Left lobe of liver (tissue), 1 donor: Measurements from ENCODE around the genes CAPN3, HAUS2, EPB42 and ADAL.

DNA sequence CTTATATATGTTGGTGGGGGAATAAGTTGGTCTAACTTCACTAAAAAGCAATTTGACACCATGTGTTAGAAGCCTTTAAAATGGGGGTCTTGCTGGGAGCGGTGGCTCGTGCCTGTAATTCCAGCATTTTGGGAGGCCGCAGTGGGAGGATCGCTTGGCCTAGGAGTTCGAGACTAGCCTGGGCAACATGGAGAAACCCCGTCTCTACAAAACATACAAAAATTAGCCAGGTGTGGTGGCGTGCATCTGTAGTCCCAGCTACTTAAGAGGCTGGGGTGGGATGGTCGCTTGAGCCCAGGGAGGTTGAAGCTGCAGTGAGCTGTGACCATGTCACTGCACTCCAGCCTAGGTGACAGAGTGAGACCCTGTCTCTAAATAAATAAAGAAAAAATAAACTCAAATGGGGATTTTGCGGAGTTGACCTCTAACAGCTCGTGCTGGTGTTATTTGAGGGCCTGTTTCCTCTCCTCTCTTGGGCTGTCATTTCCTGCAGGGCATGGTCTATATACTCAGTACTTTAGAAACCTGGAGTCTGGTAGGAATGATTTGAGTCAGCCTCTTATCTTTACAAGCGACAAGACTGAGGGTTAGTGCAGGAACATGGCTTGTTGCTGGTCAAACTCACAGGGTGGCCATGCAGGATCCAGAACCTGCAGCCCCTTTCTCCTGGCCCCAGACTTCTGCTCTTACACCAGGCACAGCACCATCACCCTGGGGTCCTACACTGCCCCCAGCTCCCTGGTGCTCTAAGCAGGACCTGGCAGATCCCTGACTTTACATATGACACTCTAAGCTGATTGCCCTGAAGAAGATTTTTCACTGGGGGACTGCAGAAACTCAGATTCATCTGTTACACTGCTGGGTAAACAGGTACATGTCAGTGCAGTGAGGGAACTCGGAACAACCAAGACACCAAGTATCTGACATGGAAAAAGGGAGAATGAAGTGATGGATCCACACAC, 15.1 kb downstream of the EHD4 start:
- PRO-cap: no peak

- PRO-cap: no peak
Observed at GRCh38 chr15:41969543-41970704, 2.4 kb downstream of the EHD4 start.

DNA sequence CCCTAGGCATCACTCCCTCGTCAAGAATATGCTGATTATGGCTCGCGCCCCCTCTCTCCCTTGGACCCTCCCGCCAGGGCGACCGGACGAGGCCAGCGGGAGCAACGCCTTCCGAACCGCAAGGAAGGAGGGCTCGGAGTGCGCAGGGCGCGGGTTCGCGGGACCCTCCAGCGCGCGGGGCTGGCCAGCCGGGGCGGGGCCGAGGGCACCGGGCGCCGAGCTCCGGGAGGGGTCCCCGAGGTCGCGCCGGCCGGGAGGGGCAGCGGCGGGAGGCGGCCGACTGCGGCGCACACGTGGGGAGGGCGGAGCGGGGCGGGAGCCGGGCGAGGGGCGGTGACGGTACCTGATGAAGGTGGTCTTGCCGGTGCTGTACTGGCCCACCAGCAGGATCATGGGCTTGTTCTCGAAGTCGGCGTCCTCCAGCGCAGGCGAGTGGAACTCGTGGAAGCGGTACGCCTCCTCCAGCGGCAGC, 405 bp downstream of the EHD4 start:
- PRO-cap: no peak

GRCh38 chr15:41974715-41975141, 2.4 kb upstream of the EHD4 start:
- PRO-cap: no peak

GRCh38 chr15:42045250-42045553, 24.4 kb upstream of the PLA2G4E start:
- PRO-cap: no peak

DNA sequence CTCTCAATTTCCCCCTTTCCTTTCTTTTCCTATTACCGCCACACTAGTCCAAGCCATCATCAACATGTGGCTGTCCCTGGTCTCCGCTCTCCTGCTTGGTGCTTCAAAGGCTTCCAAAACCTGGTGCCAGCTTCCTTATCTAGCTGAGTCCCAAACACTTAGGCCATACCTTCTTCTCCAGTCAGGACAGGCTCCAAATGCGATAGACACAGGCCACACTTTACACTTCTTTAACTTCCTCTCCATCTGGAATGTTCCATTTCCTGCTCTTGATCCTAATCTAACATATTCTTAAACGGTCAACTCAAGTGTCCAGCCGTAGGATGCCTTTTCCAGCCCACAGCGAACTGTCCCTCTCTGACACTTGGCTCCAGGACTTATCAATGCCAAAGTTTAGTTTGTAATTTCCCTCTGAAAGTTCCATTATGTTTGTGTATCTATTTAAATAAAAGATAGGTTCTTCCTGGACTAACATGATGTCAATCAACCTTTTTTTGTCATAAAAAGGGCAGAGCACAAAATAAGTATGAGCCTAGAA, 19.2 kb upstream of the PLA2G4F start:
- PRO-cap: no peak

DNA sequence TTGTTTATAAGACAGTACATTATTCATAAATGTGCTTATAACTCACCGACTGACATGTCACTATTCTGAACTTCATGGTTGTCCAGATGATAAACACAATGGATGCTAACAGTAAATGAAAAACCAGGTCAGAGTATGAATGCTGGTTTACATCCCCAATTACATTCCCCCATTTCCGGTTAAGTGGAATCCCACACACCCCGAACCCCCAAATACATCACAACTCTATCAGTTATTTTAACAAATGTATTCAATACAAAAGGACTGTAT, 19.5 kb upstream of the VPS39 start:
- PRO-cap: no peak

- PRO-cap: no peak
Observed at GRCh38 chr15:42287647-42287951, 14.4 kb upstream of the TMEM87A start.

GRCh38 chr15:42359209-42359671, at the start of gene CAPN3:
Gene CAPN3 (plus strand): TSS chr15:42359501.
- PRO-cap: no peak

DNA sequence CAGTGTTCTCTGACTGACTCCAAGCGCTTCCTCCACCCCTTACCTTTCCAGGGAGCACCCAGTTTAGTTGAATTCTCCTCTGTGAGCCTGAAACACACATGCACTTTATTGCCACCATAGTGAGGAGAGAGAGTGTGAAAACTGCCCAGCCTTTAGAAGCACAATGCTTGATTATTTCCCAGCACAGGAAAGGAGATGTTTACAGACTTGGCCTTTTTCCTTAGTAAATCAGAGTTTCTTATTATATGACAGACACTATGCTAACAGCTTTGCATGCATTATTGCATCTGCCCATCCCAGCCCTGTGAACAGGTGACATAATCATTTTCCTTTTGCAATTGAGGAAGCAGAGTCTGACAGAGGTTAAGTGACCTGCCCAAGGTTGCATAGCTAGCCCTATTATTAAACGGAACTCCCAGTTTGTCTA, 36.5 kb downstream of the CAPN3 start:
- PRO-cap: no peak

DNA sequence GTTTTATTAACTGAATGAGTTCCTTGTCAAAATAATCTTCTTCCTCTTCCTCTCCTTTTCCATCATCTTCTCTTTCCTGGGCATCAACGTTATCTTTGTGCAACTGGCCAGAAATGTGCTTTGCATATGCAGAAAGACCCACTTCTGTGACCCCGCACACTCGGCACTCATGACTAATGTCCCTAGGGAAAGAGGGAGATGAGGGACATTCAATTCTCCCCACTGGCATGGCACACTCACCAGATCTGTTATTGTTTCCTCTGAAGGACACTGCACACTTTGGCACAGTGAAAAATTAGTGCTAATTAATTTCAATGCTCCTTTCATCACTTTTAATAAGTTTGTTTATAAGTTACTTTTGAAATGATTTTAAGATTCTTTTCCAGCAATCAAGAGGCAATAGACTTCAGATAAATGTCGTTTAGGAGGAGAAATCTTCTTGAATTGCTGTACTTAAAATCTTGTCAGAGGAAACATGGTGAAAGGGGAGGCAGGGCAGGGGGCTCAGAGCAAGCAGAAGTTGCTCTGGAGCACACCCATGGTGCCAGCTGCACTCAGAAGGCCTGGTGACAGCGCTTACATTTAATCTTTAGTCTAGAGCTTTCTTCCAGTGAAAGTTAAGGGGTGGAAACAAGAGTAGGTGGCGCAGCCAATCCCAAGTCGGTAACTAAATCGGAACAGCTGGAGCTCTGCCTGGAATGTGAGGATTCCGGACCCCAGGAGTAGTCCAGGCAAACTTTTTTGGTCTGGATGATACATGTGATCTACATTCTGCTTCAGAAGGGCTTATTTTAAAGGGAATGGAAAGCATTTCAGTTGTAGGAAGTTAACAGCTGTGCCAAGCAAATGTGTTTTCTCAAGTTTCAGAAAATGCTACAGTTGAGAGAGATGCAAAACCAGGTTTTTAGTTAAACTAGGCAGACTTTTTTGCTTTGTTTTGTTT, 33.7 kb downstream of the ZNF106 start:
- PRO-cap: bidirectional peak, plus-strand start at position 695 of the sequence, minus-strand start at position 556 of the sequence

DNA sequence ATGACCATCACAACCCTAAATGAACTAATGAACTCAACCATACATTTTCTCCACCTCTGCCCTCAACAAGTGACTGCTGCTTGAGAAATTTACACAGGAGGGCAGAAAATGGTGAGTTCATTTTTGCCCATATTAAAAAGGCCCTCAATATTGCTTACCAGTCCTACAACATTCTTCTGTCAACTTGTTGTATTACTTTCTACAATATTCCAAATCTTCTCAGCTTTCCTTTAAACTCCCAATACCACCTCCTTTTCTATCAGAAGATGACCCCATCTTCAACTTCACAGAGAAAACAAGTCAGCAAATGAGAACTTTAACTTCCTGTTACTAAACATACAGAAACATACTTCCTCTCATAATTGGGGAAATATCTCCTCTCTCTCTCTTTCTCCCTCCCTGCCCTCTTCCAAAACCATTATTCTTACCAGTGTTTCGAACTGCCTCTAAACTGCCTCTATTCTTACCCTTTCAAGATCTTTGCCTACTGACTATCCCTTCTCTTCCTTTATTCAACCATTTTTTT, 1.8 kb upstream of the SNAP23 start:
- PRO-cap: no peak

- PRO-cap: no peak
Observed at GRCh38 chr15:42510899-42511473, 15.6 kb downstream of the SNAP23 start.

DNA sequence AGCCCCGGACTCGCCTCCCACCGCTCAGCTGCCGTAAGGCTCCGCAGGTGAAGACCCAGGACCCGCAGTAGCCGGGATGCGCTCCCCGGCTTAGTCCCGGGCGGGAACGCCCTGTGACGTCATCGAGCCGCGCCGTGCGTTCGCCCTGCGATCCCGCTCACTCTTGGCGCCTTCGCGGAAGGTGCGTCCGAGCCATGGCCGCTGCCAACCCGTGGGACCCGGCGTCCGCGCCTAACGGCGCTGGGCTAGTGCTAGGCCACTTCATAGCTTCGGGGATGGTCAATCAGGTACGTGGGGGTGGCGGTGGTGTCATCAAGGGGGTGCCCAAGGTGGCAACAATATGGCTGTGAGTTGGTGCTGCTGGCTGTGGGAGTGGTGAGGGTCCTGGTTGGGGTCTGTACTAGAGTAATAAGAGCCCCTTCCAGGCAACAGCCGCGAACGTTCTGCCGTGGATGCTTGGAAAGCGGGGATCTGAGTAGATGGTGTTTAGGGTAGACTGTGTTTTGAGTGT, at the start of gene HAUS2:
Gene HAUS2, plus strand, starts transcription at position 160 of the 511 bp plus-strand sequence.
- PRO-cap: bidirectional peak, plus-strand start at position 160 of the sequence, minus-strand start at position 92 of the sequence

- PRO-cap: no peak
Observed at GRCh38 chr15:42731032-42731782, 5.7 kb downstream of the CDAN1 start.

- PRO-cap: no peak
Observed at GRCh38 chr15:42745537-42746284, 8.8 kb upstream of the CDAN1 start.

DNA sequence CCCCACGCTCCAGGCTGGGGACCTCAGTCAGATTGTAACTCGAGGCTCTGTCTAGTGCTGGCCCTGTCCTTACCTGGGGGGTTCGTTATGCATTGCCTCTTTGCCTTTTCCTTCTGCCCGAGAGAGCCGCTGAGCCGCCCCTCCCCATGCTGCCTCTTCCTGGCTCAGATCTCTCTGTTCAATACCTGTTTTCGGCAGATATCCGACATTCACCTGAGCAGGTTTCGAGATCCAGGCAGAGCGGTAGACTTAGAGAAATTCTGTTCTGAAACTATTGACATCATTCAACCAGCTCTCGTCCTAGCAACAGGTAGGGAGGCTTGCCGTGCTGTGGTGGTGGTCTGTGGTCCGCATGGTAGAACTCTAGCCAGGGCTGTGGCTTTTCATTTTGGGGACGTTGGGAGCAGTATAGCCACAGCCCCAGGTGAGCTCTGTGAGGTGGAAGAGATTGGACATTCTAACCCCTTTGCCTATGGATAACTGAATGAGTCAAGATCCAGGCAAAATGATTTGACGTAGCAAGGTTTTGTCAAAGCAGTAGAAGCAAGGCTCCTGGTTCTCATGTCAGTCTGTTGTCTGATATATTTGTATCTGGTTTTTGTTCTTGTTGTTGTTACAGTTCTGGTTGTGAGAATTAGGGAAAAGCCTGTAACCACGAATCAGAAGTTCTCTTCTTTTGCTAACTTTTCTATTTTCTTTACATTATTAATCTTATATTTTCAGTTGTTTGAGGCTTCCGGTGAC, 845 bp downstream of the TMEM62 start:
- PRO-cap: no peak

DNA sequence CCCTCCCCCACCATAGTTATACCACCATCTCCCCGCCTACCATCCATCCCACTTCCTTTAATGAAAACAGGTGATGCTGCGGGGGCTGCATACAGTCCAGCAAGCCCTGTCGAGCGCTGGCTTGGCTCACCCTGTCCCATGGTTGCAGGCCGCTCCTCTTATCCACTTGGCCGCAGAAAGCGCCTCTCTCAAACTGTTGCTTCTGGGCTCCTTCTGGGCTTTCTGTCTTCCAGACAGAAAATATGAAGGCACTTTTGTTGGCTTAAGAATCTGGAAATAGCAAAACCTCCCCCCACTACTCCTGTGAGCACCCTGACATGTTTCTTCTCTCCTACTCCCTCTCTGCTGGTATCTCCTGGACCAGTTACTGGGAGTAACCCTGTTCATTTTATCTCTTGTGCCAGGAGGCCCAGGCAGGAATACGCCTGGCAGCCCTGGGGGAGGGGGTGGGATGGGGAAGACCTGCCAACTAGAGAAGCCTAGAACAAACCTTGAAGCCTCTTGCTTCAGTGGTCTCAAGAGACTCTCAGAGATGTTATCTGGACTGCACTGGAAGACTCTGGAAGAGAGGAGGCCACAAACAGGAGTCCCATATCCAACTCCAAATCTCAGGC, at the start of gene EPB42:
Gene EPB42, minus strand, starts transcription at position 333 of the 614 bp plus-strand sequence.
- PRO-cap: no peak

DNA sequence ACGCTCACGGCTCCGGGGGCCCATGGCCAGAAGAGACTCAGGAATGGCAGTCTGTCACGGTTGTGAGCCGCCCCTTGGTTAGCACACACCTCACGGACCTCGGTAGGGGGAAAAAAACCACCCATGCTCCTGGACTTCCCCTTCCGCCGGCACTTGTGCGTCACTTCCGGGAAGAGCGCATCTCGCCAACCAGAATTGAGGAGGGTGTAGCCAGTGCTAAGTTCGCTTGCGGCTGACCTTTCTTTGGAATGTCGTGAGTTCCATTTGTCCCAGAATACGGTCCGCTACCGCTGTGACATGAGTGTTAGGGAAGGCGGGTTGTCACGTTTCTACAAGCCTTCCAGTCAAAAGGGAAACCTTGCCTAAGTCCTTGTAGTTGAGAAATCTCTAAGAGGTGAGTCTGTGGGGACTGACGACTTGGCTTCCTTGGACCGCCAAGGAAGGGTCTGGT, at the start of gene ADAL:
Gene ADAL, plus strand, starts transcription at position 207 of the 451 bp plus-strand sequence.
- PRO-cap: bidirectional peak, plus-strand start at position 272 of the sequence, minus-strand start at position 87 of the sequence

GRCh38 chr15:43338120-43338548, 7.7 kb downstream of the ADAL start:
- PRO-cap: no peak